ENCODE measurements around a stretch of chr12.

- PRO-cap, 2 experiments = no peak in any of the 2 experiments
Observed at GRCh38 chr12:40321897-40322555, 97.2 kb downstream of the LRRK2 start.

GRCh38 chr12:42237352-42238163 is 490 bp downstream of the YAF2 start:
- PRO-cap, 2 experiments = peak in 2 of 2 experiments; most common plus-strand start chr12:42237636 (in 1); most common minus-strand start chr12:42237487 (in 2)

DNA sequence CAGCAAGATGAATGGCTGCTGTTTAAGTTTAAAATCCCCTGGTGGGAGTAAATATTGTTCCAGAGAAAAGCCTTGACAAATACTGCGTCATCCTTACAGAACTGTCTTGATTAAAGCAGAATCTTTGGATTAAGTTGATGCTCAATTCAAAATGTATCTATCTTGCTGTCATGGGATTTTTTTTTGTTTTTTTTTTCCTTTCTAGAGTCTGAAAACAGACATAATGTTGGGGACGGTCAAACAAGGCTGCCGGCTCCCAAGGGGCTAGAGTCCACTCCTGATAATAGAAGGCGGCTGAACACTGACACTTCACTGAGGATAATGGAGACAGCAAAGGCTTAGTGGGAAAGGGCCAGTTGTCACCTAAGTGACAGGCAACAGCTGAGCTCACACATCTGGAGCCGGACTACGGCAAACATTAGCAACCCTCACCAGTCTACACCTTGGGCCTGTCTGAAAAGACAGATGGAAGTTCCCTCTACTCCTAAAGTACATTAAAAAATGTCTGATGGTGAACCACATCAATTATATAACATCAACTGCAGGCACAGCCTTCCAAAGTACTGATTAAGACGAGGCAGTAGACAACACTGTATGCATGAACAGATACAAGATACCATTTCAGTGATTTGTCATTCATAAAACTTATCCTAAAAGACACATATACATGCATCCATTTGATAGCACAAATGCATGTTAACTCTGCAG is 1.6 kb downstream of the PRICKLE1 start:
- PRO-cap, 2 experiments = no peak in any of the 2 experiments

- PRO-cap, 2 experiments = peak in 2 of 2 experiments; most common minus-strand start chr12:43836777 (in 1)
Observed at GRCh38 chr12:43836684-43837015, 769 bp downstream of the TMEM117 start.

- PRO-cap, 2 experiments = no peak in any of the 2 experiments
Observed at GRCh38 chr12:45235089-45235726, 19.3 kb downstream of the ANO6 start.

DNA sequence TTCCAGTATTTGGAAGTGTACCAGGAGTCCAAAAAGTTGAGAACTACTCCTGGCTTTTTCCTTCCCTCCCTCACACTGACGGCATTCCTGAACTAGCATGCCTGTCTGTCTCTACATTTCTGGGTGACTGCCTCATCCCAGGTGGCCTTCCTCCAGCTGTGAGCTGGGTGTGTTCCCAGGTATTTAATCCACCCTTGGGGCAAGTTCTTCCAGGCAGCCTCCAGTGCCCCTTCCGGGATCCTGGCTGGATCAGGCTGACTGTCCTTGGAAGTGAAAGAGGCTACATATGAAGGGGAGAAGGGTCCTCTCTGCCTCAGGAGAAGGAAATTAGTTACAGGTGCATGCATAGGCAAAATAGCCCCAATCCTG is 19.8 kb downstream of the ANO6 start:
- PRO-cap, 2 experiments = no peak in any of the 2 experiments

DNA sequence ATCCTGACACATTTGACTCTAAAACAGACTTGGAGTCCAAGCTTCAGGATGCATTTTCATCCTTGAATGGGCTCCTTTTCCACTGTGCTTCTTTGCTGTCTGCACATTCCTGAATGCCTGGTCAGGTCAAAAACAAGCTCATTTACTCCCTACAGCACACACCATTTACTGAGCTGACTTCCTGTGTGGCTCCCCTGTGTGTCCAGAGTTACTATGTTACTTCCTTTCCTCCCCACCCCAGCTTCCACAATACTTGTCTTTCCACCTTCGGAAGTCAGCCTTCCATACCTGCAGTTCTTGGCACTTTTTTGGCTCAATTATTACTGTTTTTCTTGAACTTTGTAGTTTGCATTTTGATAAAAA is 112.1 kb downstream of the ANO6 start:
- PRO-cap, 2 experiments = no peak in any of the 2 experiments

DNA sequence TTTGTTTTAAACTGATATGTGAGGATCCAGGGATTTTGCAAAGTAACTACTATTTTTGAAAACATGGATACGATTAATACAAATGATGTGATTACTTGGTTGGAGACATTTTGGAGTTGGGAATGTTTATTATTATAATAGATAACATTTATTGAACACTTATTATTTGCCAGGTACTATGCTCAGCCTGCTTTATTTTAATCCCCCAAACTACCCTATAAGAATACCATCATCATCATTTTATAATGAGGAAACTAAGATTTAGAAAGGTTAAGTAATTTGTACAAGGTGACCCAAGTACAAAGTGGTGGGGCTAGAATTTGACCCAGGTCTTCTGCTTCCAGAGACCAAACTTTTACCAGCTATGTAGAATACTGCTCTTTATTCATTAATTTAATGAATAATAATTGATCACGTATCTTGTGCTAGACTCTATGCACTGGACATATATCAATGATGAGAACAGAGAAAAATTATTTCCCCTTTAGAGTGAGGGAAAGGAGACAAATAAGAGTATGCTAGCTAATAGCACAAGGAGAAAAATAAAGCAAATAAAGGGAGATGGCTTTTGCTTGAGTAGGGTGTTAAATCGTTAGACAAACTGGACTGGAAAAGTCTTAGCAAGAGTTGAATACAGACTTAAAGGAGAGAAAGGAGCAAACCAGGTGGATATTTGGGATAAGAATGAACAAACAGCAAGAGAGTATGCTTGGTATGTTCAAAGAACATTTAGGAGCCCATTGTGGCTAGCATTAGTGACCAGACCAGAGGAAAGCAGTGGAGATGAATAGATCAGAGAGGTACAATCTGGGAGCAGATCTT is 21.3 kb downstream of the ARID2 start:
- PRO-cap, 2 experiments = no peak in any of the 2 experiments

DNA sequence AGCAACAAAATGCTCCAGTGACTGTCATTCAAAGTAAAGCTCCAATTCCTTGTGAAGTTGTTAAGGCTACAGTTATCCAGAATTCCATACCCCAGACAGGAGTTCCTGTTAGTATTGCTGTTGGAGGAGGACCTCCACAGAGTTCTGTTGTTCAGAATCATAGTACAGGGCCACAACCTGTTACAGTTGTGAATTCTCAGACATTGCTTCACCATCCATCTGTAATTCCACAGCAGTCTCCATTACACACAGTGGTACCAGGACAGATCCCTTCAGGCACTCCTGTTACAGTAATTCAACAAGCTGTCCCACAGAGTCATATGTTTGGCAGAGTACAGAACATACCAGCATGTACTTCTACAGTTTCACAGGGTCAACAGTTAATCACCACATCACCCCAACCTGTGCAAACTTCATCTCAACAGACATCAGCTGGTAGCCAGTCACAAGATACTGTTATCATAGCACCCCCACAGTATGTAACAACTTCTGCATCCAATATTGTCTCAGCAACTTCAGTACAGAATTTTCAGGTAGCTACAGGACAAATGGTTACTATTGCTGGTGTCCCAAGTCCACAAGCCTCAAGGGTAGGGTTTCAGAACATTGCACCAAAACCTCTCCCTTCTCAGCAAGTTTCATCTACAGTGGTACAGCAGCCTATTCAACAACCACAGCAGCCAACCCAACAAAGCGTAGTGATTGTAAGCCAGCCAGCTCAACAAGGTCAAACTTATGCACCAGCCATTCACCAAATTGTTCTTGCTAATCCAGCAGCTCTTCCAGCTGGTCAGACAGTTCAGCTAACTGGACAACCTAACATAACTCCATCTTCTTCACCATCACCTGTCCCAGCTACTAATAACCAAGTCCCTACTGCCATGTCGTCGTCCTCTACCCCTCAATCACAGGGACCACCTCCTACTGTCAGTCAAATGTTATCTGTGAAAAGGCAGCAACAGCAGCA is 121.0 kb downstream of the ARID2 start:
- PRO-cap, 2 experiments = no peak in any of the 2 experiments

- PRO-cap, 2 experiments = no peak in any of the 2 experiments
Observed at GRCh38 chr12:45905248-45906389, 84.8 kb downstream of the SCAF11 start.

DNA sequence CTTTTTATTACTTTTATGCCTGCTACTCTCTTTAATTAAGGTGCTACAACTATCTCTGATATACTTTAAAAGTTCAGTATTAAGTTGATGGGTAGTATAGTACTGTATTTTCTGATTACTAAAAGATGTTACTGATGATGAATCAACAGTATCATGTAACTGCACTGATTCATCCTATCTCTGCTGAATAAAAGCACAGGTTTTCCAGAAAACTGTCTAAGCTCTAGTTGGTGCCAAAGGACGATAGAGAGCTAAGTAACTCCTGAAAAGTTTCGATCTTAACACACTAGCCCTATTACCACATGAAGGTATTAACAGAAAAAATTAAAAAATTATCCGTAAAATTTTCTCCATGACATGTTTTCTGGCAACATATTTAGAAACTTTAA is 2.1 kb downstream of the SCAF11 start:
- PRO-cap, 2 experiments = no peak in any of the 2 experiments

DNA sequence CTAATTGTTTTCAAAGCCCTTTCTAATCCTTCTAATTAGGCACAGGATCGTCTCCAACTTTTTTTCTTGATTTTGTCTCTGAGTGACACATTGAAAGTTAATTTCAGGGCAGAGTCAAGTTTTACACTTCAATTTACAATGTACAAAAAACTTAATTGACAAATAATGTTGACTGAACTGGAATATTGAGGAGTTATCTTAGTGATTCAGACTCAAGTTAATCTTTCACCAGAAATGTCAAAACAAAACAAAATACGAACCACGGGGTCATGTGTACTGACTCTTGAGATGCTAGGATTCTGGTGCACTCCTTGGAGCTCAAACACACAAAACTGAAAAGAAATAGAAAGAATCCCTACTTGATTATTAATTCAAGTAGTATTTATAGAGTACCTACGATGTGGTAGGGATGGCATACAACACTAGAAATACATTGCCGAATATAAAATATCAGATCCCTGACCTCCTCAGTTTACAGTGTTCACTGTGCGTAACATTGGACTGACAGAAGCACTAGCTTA is 134.1 kb upstream of the SCAF11 start:
- PRO-cap, 2 experiments = no peak in any of the 2 experiments

DNA sequence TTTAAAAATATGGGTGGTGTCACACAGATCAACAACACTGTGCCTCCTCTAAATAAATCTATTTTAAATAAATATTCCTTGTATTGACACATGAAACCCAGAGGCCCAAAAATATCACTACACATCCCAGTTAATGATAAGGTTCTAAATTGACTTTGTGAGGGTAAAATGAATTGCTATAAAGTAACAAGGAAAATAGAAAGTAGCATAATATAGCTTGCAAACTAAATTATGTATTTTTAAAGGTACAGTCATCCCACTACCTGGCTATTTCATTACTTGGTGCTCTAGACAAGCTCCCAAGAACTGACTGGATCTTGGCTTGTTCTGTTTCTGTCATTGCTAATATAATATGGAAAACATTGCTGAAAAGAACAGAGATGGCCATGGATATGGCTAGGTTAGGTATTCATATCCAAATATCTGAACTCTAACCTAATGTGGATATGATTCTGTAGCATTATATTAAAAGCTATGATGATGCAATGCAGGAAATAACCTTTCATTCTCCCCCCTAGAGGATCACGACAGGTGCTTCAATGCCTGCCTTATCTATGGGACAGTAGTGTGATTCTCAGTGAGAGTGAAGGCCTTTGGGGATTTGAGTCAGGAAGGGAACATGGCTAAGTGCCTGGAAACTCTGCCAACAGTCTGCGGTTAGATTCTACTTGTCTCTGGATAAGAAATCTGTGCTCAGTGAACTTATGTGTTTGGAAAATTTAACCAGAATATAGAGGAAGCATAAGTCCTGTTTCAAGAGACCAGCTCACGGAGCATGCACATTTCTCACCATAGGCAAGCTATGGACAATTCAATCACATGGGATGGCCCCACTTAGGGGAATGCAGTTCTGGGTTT is 82.0 kb downstream of the SLC38A1 start:
- PRO-cap, 2 experiments = no peak in any of the 2 experiments

- PRO-cap, 2 experiments = no peak in any of the 2 experiments
Observed at GRCh38 chr12:46195191-46195742, 73.6 kb downstream of the SLC38A1 start.

DNA sequence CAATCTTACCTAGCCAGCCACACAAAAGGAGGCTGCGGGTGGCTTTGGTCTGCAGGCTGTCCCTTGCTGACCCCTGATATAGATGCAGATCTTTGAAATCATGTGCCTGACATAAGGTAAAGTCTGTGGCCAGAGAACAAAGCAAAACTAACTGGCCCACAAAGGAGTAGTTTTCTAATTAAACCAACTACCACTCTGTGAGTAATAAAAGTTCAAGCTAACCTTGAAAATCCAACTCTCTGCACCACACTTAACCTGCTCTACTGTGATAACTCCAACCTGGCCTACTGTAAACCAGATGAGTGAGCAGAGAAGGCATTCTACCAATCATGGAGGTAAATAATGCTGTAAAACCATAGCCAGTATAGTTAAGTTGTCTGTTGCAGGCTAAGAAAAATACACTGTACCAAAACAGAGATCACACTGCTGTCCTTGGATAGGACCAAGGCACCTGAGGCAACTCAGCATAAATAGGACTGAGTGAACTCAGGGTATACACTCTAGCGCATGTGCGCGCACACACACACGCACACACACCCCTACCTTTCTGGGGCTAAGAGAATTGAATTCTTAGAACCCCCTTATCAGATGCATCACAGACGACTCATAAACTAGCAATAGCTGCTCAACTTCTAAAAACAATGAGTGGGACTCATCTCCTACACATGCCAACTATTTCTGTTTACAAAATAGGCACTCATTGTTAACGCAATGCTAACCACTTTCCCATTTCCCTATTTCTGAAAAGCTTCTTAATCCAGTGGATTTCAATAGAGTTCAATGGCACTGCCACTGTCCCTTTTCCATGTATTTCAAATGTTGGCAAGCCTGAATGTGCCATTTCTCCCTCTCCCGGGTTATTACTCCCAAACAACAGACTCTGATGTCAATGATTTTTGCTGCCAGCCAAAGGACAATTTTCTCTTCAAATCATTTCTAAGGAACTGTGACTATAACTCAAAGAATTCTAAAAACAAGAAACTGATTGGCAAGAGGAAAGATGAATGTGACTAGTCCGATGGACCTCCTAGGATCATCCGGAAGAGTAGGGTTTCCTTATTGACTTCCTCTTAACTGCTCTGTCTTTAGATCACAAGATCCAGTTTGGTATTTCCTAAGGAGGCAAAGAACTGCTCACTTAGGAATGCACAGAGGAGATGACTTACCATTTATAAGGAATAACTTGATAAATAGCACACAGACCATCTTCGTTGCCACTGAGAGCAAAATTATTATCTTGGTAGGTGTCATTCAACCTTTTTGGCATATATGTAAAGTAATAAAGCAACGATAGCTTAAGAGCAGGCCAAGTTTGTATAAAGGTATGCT is 48.9 kb downstream of the SLC38A1 start:
- PRO-cap, 2 experiments = peak in 2 of 2 experiments; most common plus-strand start position 421 of the sequence (in 1); most common minus-strand start position 478 of the sequence (in 2)

DNA sequence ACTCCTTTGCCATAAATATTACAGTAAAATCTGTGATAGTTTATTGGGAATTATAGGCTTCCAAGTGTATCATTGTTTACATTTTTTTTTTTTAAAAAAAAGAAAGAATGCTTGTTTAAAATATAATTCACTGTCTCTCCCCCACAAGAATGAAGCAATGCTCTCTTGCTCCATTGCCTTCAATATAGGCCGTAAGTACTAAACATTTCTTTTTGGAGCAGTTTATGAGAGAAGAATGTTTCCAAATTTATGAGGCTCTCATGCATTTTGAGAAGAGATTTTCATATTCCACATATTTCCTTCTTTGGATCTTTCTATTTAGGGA is 20.4 kb downstream of the SLC38A2 start:
- PRO-cap, 2 experiments = no peak in any of the 2 experiments

DNA sequence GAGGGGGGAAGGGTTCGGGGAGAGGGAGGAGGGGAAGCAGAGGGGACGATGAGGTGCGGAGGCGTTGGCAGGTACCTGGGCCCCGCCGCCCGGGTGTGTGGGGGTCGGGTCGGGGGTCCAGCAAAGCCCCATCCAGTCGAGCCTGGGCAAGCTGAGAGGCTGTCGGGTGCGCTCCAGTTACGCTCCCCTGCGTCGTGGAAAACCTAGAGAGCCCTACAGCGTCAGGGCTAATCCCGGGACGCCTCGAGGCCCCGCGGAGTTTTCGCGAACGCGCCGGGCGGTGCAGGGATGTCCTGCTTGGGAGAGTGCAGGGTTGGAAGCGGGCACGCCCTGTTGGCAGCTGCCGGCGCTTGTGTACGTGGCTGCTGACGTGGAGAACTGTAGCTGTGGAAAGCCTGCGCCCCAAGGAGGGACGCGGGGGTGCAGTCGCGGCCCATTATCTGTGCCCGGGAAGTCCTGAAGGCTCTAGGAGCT is 11.1 kb upstream of the SLC38A2 start:
- PRO-cap, 2 experiments = peak in 2 of 2 experiments; most common plus-strand start position 425 of the sequence (in 2); most common minus-strand start position 263 of the sequence (in 1)

DNA sequence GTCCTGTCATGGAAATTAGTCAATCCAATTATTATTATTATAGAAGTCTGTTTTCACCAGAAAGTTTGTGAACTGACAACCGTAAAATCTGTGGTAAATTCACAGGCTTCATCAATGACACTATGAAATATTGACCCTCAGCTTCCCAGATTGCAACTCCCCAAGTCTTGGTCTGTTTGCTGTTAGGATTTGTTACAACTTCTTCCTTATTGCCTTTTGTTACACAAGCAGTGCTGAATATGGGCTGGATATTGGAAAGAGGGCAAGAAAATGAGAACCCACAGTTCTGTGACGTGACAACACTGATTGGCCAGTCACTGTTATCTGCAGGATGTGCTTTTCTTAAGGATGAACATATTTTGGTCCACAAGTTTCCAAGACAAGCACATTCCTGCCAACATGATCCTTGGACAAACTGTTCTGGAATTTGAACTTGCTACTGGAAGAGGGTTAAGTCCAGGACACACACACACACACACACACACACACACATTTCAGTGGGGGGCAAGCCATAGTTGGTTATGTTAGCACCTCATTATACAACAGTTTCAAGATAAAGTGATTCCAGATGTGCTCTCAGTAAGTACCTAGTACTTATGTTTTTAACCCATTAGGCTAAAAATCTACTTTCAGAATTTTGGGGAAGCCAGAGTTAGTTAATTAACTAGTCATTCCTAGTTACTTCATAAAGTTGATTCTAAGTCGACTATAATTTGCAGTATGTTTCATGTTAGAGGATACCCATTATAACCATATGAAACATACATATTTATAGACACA is 16.6 kb upstream of the SLC38A2 start:
- PRO-cap, 2 experiments = no peak in any of the 2 experiments

DNA sequence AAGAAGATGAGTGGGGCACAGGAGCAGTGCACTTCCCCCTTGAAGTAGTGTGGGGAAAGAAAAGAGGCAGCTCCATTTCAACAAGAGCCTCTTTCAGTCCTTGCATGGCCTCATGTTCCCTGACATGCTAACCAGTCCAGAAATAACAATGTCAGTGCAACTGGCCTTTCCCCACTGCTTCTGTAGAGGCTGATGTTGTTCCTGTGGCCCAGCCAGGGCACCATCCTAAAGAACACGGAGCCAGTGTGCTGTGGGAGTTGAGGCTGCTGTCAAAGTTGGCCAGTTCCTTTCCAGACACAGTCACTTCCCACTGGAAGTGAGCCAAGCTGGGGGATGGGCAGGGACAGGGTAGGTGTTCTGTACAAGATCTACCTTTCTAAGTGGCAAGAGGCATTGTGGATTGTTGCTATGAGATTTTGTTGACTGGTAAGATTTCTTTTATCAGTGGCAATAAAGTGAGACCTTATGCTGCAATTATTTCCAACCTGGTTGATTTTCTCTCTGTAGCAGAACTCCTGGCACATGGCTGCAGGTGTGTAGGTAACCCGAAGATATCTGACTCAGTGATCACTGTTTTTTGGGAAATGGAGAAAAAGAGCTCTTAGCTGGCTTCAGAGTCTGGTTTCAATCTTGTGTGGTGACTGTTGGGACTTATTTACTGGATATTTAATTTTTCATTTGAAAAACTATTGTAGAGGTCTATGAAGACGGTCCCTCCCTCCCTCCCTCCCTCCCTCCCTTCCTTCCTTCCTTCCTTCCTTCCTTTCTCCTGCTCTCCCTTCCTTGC is 77.9 kb upstream of the SLC38A2 start:
- PRO-cap, 2 experiments = no peak in any of the 2 experiments

- PRO-cap, 2 experiments = no peak in any of the 2 experiments
Observed at GRCh38 chr12:46545827-46546443, 173.4 kb upstream of the SLC38A2 start.